Foreskin keratinocyte (primary cell): ENCODE measurements around a stretch of chr12.

DNA sequence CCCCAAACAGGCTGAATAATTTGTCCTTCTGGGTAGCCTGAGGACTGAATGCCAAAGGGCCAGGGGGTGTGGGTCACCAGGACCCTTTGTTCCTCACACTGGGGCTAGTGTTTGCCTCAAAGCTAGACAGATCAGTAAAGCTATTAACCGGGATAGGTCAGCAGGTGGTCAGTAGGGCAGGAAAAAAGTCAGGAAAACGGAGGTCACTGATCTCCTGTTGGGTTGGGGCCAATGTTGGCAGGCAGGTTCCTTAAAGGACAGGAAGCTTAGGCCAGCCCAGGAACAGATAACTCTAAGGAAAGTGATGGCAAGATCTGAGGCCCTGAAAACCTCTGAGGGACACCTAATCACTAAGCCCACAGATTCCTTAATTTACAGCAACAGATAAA, 22.8 kb upstream of the TMPO start:
- RAMPAGE, total RNA: no peak

GRCh38 chr12:98514620-98514980, 790 bp upstream of the TMPO start:
- RAMPAGE, total RNA: no peak

DNA sequence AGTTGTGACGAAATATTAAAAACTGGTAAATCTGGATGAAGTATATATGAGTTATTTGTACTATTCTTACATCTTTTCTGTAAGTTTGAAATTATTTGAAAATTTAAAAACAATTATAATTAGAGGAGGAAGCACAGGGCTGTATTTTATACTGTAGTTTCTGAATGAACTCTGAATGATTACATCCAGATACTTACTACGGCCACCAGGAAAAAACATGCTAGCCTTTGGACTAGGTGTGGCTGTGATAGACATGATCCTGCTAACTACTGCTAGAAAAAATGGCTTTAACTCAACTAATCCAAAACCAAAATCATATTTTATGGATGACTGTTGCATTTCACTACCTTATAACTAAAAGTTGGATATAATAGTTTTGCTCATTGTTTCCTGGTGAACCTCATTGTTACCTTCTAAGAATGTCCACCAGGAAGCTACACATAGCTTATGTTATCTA, 15.1 kb upstream of the SLC25A3 start:
- RAMPAGE, total RNA: no peak

DNA sequence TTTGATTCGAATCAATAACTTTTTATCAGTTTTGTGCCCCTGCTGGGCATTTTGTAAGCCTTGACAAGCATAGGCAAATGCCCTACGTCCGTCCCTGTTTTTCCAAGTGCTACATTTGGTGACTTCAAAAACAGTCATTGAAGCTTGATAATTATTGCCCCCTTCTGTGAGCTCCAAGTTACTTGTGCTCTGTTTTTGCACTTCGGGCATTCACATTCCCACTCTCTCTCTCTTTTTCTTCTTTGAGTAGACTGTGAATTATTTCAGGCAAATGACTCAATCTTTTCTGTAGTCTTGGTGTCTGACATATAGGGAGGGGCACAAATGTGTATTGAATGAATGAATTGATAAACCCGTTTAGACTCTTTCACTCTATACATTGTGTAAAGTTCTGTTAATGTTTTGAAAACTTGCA, 1.2 kb downstream of the APAF1 start:
- RAMPAGE, total RNA: no peak

GRCh38 chr12:99131703-99132427, 486.8 kb downstream of the APAF1 start:
- RAMPAGE, total RNA: no peak

DNA sequence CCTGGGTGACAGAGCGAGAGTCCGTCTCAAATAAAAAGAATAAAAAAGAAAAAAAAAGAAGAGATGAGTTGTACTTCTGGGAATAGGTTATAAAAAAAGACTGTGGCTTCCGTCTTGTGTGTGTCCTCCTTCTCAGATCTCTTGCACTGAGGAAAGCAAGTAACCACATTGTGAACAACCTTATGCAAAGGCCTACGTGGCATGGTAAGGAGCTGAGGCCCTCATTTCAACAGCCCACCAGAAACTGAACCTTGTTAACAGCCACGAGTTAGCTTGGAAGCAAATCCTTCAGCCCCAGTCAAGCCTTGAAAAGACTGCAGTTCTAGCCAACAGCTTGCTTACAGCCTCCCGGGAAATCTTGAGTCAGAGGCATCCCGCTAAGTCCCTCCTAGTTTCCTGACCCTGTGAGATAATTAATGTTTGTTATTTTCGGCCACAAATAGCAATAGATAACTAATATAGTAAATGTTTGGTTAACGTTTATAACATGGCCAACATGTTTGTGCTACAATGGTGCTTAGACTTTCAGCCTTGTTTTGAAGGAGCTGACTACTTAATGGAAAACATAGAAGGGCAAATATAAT, 194.2 kb upstream of the GARIN6 start:
- RAMPAGE, total RNA: no peak

GRCh38 chr12:99600261-99600889, 47.2 kb upstream of the GARIN6 start:
- RAMPAGE, total RNA: no peak

DNA sequence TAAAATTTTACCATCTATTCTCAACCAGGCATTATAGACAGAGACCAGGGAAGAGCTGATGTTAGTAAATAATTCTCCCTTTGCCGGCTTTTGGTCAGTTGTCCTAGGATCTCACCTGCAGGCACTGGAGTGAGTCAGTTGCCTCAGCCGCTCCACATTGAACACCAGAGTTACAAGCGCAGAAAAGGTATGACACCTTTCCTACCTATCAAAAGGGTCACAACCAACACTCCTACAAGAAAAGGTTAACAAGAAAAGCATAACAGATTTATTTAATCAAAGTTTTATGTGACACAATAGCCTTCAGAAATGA, 37.7 kb upstream of the GARIN6 start:
- RAMPAGE, total RNA: no peak

GRCh38 chr12:99911068-99911357, 73.7 kb downstream of the ANKS1B start:
- RAMPAGE, total RNA: no peak

DNA sequence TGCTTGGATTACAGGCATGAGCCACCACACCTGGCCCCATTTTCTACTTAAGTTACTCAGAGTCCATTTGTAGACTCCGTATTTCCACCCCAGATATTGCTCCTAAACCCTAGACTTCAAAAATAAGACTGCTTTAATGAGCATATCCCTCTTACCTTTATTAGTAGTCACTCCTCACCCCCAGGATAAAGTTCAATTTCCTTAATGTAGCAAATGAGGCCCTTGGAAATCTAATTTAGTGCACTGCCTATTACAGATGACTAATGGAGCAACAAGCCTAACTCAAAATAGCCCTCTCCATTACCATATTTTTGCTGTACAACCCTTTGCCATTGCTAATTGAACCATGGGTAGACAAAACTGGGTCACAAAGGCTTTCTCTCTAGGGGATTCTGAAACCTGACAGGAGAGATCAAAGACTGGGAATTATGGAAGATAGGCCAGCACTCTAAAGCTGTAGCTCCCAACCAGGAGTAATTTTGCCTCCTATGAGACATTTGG, 5.0 kb downstream of the BLTP3B start:
- RAMPAGE, total RNA: no peak

- RAMPAGE, total RNA: no peak
Observed at GRCh38 chr12:100268053-100268554, 1.1 kb downstream of the SCYL2 start.

DNA sequence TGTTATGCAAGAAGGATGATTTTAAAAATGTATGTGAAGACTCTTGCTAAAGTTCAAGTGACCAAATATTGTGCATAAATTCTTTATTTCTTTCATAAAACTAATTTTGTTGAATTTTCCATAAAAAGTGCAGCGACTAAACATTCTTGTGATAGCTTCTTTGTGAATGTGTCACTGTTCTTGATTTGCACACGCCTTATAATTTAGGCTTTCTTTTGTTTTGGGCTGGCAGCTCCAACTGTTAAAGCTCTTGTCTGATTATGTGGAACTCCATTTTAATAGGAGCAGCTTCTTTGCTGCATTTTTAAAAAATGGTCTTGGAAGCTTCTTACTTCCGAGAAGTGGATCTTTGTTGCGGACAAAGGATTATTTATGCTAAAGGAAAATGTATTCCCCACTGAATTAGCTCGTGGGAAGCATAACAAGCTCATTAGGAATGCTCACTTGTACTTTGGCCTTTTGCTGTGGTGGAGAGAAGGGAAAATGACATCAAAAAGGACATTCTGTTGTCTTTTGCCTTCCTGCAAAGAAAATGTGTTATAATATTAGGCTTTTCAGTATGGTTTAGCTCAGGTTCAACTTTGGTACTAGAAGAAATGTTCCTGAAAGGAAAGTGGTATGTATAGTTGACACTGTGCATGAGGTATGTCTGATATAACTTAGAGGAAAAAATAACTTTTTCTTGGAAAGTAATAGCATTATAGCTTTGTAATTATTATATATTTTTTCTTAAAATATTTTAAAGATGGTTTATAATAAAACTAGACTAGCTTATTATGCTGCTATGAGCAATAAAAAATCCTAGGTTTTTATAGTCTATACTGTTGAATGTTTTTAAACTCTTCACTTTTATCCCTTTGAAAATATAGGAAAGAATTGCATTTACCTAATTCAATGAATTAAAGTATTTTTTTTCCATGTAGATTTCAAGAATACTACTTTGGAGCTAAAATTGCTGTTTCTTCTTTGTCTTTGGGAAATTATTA, 20.2 kb downstream of the GAS2L3 start:
- RAMPAGE, total RNA: no peak

DNA sequence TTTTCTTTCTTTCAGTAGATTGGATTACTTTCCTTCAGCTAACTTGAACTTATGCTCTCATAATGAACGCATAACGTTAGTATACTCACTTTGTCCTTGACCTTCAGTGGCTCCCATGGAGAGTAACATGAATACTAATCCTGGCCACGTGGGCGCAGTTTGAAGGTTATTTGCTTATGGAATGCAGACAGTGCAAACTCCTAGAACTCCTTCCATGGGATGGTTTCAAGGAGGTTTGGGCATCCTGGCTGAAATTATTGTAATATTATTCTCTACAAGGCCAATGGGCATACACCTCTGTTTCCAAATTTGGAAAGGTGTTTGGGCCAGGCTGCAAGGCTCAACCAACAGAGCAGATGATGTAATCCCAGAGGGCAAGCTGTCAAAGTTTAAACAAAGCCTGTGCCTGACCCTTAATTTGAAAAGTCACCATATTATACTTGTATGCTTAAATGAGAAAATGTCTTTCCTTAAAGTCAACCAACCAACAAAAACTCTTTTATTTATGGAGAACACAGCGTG, 23.5 kb downstream of the MYBPC1 start:
- RAMPAGE, total RNA: no peak

- RAMPAGE, total RNA: no peak
Observed at GRCh38 chr12:101696549-101697236, 747 bp upstream of the CHPT1 start.

GRCh38 chr12:101749348-101750109, 10.3 kb upstream of the SYCP3 start:
- RAMPAGE, total RNA: no peak

GRCh38 chr12:101782675-101783260, 43.5 kb upstream of the SYCP3 start:
- RAMPAGE, total RNA: no peak

DNA sequence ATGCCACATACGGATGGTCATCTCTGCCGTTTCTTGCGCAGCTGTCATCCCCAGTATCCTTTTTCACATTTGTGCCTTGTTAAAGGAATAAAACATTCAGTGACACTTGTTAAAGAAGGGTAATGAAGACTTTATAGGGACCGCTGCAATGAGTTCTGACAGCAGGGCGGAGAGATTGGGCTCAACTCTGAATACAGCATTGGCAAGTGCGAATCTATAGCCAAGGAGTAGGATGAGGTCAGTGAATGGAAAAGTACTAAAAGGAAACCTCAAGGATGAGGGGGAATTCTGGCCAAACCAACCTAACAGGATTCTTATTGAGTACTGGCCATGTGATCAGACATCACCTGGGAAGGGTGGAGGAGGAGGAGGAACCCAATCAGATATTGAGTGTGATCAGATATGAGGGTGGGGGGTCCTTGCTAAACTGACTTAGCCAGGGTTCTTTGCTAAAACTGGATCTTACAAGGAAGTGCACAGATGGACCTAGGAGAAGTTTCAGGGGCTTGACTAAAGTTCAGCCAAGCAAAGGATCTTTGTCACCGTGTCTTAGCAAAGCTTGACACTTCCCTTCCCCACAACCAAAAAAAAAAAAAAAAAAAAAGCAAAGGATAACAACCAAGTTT, 31.0 kb downstream of the DRAM1 start:
- RAMPAGE, total RNA: no peak

DNA sequence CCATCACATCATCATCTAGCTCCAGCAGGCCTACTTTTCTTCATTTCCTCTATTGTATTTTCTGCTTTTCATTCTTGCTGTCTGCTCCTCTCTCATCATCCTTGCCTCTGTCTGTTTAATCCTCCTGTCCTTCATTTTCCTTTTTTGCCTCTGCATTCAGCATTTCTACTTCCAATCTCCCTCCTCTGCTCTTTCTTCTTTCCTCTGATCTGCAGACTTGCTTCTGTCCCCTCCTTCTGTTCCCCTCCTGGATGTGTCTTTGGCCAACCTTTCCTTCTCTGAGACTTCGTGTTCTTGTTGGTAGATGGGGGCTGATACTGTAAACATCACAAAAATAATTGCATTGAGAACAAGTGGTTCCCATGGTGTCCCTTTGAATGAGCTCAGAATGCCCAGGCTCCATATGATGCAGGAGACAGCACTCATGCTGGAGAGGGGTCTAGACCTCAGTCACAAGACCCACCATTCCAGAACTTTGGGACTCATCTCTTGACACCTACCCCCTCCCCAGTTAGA, 62.6 kb downstream of the IGF1 start:
- RAMPAGE, total RNA: no peak

DNA sequence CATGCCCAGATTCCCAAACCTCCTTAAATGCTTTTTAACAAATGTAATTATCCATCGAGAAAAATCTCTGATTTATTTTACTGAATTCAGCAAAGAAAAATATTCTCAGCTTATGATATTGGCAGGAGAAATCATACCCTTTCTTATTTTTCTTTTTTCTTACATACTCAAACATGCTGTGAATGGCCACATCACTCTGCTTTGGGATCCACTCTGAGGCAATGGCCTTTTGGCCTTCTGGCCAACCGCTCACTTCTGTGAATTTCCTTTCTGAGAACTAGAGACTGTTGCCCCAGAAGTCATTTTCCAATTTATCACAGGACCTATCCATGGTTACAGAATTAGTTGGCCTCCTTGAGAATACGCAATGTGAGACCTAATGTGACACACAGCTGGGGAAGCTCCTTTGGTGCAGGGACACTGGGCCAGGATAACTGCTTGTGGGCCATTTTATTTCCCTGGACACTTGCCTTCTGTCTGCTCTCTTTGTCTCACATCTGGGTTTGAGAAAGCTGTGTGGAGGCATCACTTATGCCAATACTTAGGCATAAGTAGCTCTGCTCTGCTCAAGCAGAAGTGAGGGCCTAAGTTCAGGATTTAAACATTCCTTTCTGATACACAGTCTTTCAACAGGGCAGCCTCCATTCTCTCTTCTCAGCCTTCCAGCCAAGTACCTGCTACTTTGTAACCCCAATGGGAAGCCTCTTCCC, 50.6 kb downstream of the IGF1 start:
- RAMPAGE, total RNA: no peak

DNA sequence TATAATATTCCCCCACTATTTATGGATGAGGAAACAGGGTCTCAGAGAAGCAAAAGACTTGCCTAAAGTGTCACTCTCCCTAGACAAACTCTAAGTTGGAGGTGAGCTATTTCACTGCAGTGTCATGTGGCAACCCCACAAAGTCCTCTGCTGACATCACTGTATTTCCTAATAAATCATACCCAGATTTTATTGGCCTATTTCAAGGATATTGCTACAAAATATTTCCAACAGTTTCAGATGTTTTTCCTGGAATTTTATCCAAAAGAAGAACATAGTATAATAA, 215.0 kb downstream of the ASCL1 start:
- RAMPAGE, total RNA: no peak